Metastatic Pancreatic Carcinoma in the Ovary (tissue), 1 donor: ENCODE measurements around a stretch of chr11.

DNA sequence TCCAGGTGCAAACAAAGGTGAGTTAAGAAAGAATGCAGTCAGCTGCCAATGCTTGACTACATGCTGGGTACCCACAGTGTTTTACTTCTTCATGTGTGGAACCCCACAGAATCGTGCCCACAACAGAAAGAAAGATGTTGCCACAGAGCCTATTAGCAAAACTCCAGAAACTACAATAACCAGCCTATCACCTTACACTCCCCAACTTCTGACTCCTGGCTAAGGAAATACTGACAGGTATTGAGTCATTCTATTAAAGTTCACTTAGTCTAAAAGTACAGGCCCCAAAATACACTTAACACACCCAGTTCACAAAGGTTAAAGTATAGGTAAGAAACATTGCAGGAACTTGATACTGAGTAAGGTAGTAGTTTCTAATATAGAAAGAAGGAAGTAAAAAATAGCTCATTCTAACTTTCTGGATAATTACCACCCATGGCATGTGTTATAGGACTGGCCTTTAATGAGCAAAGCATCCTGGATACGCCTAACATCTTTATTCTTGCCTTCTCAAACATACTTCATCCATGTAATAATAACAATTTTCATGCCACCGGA, 57.0 kb upstream of the CCDC89 start:
- PRO-cap, result no peak

GRCh38 chr11:85752749-85753812, 57.9 kb downstream of the SYTL2 start:
- PRO-cap, result no peak

DNA sequence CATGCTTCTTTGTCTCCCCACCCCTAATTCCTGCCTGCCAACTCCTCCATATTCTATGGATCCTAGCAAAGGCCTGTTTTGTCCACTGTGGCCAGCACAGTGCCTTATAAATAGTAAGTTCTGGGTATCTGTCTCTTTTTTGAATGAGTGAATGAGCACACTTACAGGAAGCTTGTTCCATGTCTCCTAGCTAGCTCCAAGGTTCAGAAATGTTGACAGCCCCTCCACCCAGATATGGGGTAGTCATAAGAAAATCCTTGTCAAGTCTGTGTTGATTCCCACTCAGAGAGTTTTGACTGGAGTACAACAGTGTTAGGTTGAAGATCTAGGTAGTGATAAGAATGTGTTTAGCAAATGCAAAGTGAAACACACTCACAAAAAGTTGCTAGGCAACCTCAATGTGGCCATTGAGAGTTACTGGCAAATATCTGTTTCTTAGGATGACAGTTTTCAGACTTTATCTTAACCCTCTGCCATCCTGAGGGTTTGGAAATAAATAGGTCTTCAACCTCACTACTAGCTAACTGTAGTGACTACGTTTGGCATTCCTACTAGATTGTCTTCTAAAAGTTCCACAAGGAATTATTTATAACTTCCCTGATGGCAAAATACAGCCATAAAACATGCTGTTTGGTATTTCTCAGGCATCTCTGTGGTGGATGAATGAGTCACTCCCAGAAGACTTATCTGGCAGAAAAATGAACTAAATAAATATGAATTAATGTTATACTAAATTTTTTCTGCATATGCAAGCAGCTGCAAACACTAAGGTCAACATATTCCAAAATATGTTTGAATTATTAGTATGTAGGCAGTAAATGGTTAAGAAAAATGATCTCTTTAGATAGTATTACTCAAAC, 16.8 kb upstream of the SYTL2 start:
- PRO-cap, result no peak

GRCh38 chr11:85855493-85855853, 290 bp downstream of the CCDC83 start:
- PRO-cap, result no peak

DNA sequence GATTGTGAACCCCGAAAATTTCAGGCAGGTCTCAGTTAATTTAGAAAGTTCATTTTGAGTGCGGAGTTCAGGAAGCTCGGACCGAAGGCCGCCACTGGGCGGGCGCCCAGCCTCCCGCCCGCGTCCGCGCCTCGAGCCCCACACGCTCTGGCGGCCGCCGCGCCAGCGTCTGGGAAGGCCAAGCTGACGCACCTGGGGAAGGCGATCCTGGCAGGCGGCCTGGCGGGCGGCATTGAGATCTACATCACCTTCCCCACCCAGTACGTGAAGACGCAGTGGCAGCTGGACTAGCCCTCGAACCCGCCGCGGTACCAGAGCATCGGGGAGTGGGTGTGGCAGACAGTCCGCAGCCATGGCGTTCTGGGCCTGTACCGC, 79.4 kb downstream of the CCDC83 start:
- PRO-cap, result no peak

- PRO-cap, result no peak
Measured at GRCh38 chr11:85971664-85972462, 97.0 kb downstream of the PICALM start.

DNA sequence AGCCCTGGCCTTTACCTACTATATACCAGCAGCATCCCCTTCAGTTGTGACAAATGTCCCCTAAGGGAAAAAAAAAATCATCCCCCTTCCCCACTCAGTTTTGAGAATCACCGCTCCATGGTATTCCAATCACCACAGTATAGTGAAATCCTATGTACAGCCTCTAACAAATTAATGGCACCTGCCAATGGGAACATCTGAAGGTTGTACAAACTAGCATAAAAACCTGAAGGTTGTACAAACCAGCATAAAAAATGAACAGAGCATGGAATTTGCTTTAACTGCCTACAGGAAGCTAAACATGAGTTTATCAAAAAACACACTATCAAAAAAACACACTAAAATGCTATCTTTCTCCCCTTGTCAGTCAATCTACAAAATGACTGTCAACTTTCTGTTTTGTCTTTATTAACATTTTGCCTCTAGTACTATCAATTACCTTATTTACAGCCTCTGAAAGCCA, 39.7 kb downstream of the PICALM start:
- PRO-cap, result no peak

GRCh38 chr11:86051583-86052670, 17.0 kb downstream of the PICALM start:
- PRO-cap, result no peak

GRCh38 chr11:86052671-86053710, 15.9 kb downstream of the PICALM start:
- PRO-cap, result no peak

DNA sequence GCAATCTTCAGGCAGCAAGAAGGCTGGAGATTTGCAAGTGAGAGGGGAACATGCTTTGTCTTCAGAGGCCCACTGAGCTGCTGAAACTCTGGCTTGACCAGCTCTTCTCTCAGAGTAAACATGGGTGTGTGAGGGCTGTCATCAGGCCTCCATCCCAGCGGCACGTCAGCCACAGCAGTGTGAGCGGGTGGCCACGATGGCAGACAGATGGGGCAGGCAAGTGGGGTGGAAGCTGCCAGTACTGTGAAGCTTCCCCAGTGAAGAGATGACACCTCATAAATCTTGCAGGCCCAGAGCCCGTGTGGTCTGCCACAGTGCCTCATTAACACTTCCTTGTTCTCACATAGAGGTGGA, 111.9 kb downstream of the CCDC81 start:
- PRO-cap, result no peak

- PRO-cap, result no peak
Measured at GRCh38 chr11:86551798-86552321, 177.2 kb downstream of the CCDC81 start.

DNA sequence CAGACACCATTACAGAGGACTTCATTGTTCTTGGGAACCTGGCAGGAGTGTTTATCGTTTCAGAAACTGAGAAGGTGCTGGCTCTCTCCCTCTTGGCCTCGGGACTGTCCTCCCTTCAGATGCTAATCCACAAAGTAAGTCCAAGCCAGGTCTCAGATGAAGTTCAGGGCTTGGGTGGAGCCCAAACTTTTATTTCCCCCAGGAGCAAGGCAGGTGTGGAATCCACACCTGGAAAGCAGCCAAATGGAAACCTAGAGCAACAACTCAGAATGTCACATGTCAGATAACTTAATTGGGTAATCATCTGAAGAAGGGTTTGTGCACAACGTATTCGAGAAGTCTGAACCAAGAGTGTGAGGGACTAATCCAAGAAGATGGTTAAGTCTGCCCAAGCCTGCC, 178.6 kb downstream of the CCDC81 start:
- PRO-cap, result no peak

DNA sequence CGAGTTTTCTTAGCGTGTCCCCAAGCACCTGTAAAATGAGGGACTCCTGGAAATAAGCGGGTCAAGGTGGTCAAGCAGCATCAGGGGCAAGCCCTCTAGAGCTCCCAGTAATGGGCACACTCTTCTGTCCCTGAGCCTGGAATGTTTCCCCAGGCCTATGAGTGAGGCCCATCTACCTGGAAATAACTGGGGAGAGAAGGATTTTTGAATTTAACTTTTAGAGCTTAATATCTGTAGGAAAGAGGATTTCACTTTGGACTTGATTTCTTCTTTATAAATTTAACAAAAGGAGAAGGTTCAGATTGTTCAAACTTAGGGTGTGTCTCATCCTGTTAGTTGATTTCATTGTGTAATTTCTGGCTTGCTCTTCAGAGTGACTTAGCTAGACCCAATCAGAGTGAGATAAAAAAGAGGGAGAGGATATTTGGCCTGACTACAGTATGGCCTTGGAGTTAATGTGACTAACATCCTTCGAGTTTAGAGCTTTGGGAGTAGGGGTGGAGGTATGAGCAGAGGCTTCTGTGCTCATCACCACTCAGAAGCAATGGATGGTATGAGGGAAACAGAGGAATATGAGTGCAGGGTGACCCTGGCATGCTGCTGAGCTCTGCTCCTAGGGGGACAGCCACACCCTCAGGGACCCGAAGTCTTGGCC, 183.4 kb downstream of the CCDC81 start:
- PRO-cap, result no peak

DNA sequence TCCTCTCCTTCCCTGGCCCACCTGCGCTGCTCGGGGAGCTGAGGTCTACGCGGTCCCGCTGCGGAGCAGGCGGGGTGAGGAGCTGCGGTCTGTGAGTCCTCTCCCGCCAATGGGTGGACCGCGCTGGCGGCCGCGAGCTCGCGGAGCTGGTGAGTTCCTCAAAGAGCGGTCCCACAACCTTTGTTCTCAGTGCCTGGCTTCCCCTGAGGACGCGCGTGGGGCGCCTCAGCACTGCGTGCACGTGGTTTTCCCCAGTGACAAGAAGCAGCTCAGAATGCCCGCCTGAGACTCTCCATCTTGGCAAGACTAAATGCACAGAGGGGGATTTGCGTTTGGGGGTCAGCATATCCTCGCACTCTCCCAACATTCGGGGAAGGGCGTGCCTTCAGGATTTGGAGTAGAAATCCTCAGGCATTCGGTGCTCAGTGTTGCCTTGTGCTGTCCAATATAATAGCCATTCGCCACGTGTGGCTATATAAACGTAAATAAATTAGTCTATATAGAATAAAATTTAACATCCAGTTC, 128.0 kb upstream of the PRSS23 start:
- PRO-cap, result unidirectional peak, minus-strand start at position 111 of the sequence

- PRO-cap, result no peak
Measured at GRCh38 chr11:86940500-86941047, 14.6 kb downstream of the FZD4 start.

DNA sequence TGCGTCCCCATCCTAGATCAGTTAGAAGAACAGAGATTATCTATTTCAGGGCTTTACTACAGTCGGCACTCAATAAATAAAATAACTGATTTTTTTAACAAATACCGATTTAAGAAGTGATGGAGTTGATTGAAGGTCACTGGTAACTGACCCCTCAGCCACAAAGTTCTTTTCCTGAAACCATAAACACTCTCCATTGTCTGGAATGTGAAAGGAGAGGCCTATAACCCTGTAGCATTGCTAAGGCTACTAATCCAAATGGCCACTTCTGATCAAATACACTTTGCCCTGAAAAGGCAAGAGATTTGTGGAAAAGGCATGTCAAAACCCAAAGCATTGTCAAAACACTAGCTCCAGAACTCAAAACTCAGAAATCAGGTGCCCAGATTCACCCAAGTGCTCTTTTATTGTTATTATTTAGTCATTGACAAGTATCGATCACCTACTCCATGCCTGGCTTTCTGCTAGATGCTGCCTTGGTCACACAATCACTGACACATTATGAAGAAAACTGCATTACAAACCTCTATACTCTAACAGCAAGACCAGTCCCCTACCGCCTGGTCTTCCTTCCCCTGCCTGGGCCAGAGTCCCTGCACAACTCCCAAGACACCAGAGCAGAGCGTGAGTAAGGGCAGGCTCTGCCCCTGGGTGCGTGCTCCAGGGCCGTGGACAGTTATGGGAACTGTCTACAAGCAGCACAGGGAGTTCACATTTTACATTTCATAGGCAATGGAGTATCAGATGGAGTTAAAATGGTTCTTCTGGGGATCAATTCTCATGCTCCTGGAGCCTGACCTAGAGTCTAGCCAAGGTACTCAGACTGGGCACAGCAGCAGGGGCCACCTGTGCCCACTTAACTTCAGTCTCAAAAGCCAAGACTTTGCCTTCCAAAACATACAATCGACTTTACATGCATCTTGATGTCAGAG, 6.6 kb downstream of the FZD4 start:
- PRO-cap, result no peak

DNA sequence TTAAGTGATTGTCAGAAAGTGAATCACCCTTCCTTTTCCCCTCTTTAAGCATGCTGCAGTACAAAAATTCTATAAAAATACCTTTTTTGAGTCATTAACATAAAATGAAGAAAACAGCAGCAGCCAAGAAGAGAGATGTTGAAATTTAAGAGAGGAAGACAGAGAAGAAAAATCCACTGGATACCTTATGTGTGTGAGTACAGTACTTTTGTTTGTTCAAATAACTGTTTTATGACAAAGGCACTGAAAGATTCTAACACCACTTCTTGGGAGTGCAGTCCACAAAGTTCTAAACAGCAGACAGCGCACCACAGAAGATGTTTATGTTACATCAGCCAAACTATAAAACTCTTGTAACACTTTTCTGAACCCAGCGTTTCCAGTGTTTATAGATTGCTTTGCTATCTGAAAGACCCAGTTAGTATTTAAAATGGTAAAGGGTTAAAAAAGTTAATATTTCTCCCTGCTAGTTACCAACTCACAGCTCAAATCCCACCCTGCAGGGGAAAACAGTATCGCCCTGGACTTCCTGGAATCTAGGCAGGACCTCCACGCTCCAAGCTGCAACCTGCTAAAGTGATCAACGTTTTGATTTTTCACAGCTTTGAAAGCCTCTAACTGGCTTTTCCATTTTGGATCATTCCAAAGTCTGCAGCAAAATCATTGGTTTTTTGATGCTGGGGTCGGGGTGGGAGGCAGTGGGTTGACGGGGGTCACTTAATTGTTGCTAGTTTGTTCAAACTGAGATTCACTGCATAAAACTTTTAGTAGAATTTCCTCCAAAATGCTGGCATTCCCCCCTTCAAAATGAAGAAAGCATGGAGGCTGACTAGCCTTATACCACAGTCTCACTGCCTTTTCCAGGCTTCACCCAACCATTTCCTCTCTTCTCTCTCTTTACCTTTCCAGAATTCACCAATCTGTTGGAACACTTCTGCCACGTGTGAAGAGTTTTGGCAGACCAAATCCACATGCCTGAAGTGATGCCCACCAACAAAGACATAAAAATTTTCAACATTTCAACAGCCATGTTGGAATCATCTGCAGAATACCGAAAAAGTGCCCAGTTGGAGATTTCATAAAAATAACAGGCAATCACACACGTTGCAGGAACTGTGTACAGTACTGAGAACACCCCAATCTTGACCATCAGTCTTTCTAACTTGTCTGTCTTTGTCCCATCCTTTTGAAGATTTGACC, 4.5 kb downstream of the FZD4 start:
- PRO-cap, result no peak

DNA sequence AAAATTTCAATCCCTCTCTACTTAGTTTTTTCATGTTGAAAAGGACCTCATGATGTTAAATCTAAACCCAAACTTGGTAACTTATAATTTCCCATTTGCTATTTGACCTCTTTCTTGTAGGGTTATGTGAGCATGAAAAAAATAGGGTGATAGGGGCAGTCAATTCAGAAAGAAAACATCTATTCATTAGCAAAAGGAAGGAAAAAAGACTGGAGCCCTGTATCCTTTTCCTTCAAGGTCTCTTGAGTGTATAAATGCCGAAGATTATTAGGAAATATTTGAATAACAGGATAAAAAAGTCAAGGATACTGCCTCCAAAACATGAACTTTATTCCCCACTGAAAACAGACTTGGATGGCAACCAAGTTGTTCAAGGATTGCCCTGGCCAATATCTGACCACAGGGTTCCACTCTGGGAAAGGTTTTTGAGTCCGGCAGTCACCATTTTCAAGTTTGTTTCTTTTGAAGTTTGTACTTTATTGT, 23.9 kb upstream of the FZD4 start:
- PRO-cap, result no peak

DNA sequence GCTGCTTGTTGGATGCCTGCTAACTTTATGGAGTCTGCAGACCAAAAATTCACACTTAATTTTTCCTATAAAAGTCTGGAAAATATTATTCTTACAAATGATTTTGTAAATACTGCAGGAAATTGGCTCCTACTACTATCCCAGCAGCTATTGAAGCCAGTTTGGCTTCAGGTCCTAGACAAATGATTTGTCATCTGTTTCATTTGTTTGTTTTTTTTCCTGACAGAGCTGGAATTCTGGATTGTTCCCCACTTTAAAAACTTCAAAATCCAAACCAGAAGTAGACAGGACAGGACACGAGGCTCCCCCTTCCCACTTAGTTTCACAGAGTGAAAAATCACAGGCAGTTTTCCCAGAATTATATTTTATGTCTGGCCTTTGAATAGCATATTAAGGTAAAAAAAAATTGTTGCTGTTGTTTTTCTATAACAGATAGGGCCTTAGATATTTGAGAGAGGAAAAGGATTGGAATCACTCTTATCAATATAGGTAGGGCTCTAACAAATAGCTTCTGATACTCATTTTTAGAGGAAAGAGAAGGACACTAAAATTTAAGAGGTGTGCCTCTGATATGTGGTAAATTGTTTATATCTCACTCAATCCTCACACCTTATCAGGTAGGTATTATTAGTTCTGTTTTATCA, 292.7 kb downstream of the TMEM135 start:
- PRO-cap, result no peak

GRCh38 chr11:89294153-89294737, 116.6 kb downstream of the TYR start:
- PRO-cap, result no peak